ENCODE data around the genes PARP6 and CD276.

GRCh38 chr15:71622457-71623035 lies 187.8 kb upstream of the NR2E3 start:
- PRO-cap, result no peak

GRCh38 chr15:71626137-71626445 lies 184.3 kb upstream of the NR2E3 start:
- PRO-cap, result no peak

- PRO-cap, result no peak
Measured at GRCh38 chr15:71732757-71733286, 77.5 kb upstream of the NR2E3 start.

GRCh38 chr15:72117035-72117678 lies 793 bp downstream of the MYO9A start:
- PRO-cap, result bidirectional peak, plus-strand start at chr15:72117613, minus-strand start at chr15:72117319

DNA sequence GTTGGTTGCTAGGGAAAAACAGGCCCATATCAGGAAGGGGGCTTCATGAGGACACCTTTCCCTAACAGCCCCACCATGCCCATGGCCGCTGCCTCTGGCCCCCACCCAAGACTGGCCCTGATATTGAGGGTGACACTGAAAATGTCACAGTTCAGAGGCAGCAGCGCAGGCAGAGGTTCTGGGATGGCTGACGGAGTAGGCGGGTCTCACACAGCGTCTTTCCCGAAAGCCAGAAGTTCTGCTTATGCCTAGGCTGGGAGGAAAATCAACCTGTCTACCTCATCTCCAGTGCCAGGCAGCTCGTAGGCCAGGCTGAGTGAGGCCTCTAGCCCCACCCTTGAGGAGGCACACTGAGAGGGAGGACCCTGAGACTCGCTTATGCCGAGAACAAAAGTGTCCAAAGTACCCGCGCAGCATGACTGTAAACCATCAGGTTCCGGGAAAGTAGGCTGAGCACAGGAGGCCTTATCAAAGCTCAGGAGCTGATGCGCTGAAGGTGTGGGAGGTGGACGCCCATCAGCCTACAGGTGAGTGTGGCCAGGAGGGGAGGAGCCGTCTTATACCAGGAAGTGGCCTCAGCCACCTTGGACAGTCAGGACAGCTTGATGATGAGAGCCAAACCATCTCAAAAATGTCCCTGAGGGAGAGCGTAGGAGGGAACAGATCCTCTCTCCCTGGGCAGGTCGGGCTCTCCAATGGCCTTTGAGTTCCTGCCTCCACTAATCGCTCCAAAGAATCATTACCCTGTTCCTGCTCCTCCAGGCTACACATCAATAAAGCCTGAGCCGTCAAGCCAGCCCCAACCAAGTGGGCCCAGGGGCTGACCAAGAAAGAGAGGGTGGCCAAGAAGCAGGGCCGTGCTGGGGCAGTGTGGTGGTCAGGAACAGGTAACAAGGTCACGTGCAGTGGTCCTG lies 27.4 kb downstream of the GRAMD2A start:
- PRO-cap, result no peak

DNA sequence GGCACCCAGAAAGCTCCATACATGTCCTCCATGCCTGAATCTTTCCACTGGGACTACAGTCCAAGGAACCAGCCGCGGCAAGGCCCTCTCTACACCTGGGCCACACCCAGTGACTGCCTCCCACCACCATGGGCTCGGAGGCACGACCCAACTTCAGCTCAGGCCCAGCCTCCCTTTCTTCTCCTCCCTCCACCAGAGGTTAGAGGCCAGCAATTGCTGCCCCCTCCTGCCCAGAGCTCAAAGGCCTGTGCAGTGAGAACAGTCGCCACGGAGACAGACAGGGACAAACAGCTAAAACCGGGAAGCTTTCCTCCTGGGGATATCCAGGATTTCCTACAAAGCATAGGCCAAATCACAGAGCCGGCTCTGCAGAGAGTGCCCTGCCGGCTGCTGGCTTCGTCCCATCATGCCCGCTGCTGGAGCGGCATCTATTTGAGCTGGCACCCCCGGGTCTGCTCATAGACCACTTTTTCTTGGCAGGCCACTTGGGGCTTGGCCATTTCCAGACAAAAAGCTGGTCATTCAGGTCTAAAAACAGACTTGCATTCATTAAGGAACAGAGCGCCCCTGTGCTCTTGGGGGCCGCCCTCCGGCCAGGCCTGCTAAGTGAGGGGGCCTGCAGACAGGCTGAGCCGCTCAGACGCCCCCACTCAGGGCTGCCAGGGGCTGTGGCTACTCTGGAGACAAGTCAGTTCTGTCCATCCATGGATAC lies 17.6 kb downstream of the GRAMD2A start:
- PRO-cap, result no peak

DNA sequence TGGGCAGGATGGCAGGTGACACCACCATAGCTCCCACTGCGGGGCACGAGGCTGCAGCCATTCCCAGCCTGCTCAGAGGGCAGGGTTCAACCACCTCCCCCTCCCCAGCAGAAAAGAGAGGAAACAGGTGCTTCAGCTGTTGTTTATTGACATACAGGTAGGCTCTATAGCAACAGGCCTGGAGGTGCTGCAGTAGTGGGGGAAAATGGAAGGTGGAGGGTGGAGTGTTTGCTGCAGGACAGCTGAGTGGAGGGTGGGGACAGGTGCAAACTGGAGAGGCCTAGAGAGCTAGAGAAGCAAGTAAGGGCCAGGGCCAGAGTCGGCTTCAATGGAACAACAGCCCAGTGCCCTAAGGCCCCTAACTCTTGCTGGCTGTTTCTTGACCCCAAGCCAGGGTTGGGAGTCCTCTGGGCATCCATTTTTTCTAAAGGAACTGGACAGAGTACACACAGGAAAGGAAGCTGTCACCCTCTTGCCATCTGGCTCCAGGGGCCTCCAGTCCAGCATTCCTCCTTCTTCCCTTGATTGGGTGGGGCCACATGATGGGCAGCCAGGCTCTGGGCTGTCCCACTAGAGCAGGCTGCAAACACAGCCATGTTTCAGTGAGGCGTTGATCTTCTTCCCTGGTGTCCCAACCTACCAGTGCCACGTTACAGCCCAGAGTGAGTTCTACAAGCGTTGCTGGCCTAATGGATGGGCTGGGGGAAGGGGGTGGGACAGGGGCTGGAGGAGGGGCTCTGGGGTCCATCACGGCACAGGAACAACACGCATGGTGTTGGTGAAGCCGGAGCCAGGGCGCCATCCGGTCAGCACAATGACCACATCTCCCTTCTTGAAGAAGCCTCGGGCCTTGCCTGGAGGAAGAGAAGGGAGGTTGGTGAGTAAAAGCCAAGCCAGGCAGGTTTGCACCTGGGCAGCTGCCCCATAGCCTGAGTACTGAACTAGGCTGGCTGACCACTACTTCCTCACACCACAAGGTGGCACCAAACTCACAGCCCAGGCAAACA lies 1.6 kb upstream of the GRAMD2A start:
- PRO-cap, result no peak

DNA sequence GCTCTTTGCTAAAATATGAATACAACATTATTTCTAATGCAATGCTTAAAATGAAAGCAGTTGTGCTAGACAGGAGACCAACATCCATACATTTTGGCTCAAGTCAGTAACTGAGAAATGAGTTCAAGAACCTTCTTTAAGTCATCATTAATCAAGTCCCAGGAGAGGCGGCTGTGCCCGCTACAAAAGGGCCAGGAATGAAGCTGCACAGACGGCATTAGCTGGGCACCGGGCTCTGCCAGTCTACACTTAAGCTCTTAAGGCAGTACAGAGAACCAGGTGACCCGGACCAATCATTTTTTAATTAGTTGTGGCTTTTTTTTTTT lies 3.0 kb downstream of the PKM start:
- PRO-cap, result no peak

- PRO-cap, result bidirectional peak, plus-strand start at chr15:72272969, minus-strand start at chr15:72272758
Measured at GRCh38 chr15:72272242-72273294, at the start of gene PARP6. TSS of gene PARP6 (minus strand) at chr15:72272554.

- PRO-cap, result no peak
Measured at GRCh38 chr15:72509408-72509957, 35.4 kb downstream of the ARIH1 start.

- PRO-cap, result no peak
Measured at GRCh38 chr15:72526963-72527724, 53.0 kb downstream of the ARIH1 start.

DNA sequence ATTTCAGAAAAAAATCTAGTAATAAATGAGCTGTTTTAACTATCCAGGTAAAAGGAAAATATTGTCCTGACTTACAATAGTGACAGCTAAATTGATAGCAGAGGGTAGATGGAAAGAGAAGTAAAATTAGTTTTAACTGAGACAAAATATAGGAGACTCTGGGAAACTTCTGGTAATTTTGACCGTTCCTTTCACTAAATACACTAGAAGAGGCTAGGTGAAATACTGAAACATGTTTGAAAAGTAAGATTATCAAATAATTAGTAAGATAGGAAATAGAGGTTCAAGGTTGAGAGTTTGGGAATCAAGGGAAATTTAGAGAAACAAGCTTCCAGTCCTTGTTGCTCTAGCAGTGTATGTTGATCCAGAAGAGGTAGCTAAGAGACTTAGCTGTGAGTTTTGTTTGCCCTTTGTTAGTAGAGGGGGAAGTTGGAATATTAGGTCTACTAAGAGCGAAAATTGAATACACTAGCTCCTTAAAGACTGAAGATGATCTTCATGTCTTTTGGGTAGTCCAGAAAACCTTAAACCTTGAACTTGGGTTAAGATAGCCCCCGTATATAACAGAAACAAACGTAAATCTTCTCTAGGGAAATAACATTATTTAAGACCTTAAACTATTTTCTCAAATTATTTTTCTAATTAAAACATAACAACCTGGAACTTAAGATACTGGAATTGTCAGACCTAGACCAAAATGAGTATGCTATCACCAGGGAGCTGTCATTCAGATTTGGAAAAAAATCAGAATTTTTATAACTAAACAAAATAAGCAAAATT lies 56.0 kb downstream of the ARIH1 start:
- PRO-cap, result no peak

- PRO-cap, result no peak
Measured at GRCh38 chr15:72531762-72532313, 57.7 kb downstream of the ARIH1 start.

GRCh38 chr15:72781087-72782190 lies 2.1 kb downstream of the ADPGK start:
- PRO-cap, result no peak

GRCh38 chr15:72784236-72784761 lies 741 bp upstream of the ADPGK start:
- PRO-cap, result bidirectional peak, plus-strand start at chr15:72784282, minus-strand start at chr15:72784302; bidirectional peak, plus-strand start at chr15:72784542, minus-strand start at chr15:72784469

- PRO-cap, result no peak
Measured at GRCh38 chr15:73141045-73141781, 89.0 kb downstream of the NEO1 start.

DNA sequence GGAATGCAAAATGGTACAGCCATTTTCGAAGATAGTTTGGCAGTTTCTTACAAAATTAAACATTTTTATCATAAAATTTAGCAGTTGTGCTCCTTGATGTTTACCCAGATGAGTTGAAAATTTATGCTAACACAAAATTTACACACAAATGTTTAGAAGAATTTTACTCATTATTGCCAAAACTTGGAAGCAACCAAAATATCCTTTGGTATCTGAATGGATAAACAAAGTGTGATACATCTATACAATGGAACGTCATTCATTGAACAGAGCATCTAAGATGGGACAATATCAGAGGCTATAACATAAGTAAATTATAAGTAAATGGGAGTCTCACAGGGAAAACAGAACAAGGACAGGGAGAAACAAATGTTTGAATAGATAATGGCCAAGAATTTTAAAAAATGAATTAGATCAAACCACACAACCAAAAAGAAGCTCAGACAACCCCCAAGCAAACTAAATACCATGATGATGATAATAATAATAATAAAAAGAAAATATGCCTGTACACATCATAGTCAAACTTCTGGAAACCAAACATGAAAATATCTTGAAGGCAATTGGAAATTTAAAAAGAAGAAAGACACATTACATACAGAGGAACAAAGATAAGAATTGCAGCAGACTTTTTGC lies 133.4 kb downstream of the NEO1 start:
- PRO-cap, result no peak

- PRO-cap, result no peak
Measured at GRCh38 chr15:73225363-73225823, 143.4 kb downstream of the HCN4 start.

DNA sequence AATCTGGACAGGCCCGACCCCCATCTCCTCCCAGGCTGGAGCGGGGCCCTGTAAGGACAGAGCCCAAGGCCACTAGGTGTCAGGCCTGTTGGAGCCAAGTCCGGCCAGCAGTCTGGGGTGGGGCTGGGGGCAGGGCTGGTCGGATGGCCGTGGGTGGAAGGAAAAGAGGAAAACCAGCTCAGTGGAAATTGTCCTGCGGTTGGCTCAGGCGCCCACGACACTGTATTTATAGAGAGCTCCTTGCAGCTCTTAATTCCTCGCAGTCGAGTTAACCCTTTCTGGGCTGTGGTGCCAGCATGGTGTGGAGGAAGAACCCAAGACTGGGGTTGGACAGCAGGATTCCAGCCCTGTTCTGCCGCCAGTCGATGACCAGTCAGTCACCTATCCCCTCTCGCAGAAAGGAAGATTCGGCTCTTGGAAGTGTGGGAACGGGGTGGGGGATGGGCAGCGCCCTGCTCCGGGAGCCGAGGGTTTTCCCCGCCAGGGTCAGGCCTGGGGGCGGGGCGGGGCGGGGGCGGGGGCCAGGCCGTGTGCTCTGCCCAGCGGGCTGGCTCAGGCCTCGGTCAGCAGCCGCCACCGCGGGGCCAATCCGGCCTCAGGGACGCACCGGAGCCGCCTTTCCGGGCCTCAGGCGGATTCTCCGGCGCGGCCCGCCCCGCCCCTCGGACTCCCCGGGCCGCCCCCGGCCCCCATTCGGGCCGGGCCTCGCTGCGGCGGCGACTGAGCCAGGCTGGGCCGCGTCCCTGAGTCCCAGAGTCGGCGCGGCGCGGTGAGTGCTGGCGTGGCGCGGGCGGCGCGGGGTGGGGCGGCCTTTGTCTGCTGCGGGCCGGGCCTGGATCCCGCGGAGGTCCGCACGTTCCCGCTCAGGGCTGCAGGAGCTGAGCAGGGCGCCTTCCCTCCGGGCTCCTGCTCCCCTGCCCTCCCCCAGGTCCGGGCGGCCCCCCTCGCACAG lies at the start of gene CD276:
CD276 (plus strand) TSS at position 692 of the 952 bp plus-strand sequence.
- PRO-cap, result unidirectional peak, plus-strand start at position 110 of the sequence; bidirectional peak, plus-strand start at position 566 of the sequence, minus-strand start at position 395 of the sequence; bidirectional peak, plus-strand start at position 753 of the sequence, minus-strand start at position 775 of the sequence

DNA sequence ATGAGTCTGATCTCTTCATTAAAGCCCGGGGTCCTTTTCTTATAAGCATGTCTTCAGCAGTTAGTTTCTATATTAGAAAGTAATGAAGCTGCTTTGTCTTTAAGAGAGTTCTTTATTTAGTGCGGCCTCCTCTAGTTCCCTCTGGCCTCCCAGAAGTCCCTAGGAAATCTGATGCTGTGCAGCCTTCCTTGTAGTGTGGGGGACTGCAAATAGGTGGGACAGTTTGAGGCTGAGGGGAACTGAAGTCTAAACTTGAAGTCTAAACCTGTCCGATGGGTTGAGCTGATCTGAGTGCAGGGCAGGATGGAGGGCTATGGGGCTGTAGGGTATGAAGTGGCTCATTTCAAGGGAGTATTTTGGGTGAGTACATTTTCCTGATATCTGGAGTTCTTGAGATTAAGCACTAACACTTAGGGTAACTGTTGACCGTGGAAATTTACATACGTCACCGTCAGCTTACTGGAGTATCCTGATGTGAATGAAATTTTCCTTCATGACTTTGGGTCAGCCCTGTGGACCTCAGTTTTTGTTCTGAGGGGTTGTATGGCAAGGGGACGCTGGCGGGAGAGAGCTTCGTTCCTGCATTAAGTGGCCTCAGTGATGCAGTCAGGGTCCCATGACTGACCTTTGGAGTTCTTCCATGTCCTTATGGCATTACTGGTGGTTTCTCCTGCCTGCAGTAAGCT lies 1.5 kb downstream of the CD276 start:
- PRO-cap, result no peak